ENCODE results near the genes EPS15 and RAB3B.

DNA sequence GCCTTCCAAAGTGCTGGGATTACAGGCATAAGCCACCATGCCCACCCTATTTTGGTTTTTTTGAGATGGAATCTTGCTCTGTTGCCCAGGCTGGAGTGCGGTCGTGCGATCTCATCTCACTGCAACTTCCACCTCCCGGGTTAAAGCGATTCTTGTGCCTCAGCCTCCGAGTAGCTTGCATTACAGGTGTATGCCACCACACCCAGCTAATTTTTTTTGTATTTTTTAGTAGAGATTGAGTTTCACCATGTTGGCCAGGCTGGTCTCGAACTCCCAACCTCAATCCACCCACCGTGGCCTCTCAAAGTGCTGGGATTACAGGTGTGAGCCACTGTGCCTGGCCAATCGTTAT lies 40.5 kb upstream of the TTC39A start:
- PRO-cap = no peak
- RAMPAGE, long total RNA, 2 experiments = no peak in any of the 2 experiments

GRCh38 chr1:51444695-51445191 lies 74.3 kb downstream of the EPS15 start:
- PRO-cap = no peak
- RAMPAGE, long total RNA, 2 experiments = no peak in any of the 2 experiments

GRCh38 chr1:51478756-51479608 lies 40.1 kb downstream of the EPS15 start:
- PRO-cap = no peak
- RAMPAGE, long total RNA, 2 experiments = no peak in any of the 2 experiments

DNA sequence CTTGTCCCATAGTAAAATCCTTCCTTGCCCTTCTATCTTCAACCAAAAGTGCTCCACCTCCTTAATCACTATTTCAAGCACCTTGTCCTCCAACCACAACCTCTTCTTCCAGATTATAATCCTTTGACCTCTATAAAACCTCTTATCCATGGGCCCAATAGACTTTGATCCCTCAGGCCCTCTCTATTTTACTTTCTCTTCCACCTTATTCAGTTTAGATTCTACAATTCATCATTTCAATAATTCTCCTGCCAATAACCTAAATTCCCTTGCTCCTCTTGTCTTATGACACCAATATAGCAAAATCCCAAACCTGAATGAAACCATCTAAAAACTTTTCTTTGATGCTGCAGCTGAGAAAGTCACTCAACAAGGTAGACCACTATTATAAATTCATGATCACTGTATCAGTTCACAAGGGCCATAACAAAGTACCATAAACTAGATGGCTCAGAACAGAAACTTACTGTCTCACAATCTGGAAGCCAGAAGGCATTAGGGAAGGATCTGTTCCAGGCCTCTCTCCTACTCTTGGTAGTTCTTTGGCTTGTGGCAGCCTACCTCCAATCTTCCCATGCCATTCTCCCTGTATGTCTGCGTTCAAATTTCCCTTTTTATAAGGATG lies 24.8 kb downstream of the EPS15 start:
- PRO-cap = no peak
- RAMPAGE, long total RNA, 2 experiments = no peak in any of the 2 experiments

DNA sequence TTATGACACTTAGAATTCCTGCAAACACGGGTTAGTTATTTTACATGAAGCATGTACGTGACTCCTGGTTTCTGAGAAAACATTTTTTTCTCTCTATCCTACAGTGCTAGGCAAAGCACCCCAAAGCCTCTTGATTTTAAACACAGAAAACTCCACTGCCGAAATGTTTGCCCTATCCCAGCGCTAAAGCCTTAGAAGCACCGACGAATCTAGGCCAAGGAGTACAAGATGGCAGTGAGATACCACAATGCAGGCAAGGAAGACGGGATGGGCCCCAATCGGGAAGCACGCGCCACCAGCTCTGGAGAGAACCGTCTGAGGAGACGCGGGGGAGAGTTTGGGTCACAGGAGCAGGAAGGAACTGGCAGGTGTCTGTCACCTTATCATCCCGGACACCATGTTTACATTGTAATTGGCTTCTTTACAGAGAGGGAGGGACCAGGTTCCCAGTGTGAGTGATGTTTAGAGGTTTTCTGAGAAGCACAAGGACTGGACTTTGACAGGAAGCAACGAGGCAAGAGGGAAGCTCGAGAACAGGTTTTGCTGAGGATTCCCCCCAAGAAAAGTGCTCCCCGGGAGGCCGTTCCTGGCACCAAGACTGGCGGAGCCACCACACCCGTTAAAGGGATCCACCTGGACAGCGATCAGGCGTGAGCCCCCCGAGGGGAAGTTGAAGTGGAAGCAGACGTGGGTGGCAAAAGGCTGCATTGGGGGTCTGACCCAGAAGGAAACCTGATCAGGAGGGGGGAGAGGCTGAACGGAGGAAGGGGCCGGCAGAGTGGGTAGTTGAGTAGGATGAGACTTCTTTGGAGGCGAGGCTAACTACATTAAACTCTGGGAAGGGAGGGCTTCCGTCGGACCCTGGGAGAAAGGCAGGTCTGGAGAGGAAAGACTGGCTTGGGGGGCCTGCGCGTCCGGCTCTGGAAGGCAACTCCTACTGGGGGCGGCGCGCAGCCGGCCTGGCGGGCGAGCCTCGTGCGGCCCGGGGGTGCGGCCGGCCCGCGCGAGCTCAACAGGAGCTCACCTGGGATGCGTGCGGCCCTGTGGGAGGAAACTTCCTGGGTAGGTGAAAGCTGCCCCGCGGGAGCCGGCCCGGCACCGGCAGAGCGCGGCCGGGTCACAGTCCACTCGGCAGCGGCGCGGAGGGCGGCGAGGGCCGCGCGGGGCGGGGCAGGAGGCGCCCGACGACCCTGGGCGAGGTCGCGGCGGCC lies 864 bp downstream of the EPS15 start:
- PRO-cap = unidirectional peak, plus-strand start at position 476 of the sequence; bidirectional peak, plus-strand start at position 1,104 of the sequence, minus-strand start at position 936 of the sequence
- RAMPAGE, long total RNA, 2 experiments = no peak in any of the 2 experiments

- PRO-cap = unidirectional peak, minus-strand start at chr1:51519245
- RAMPAGE, long total RNA, 2 experiments = start-site peak on the minus strand in 2 of 2 experiments, at chr1:51519245-51519260 at its widest, 369 to 422 reads per replicate
These were observed at the start of gene EPS15 for GRCh38 chr1:51519008-51519622. EPS15 (minus strand) TSS chr1:51519266.

GRCh38 chr1:51572226-51572779 lies 44.6 kb upstream of the OSBPL9 start:
- PRO-cap = unidirectional peak, minus-strand start at chr1:51572497
- RAMPAGE, long total RNA, 2 experiments = no peak in any of the 2 experiments

DNA sequence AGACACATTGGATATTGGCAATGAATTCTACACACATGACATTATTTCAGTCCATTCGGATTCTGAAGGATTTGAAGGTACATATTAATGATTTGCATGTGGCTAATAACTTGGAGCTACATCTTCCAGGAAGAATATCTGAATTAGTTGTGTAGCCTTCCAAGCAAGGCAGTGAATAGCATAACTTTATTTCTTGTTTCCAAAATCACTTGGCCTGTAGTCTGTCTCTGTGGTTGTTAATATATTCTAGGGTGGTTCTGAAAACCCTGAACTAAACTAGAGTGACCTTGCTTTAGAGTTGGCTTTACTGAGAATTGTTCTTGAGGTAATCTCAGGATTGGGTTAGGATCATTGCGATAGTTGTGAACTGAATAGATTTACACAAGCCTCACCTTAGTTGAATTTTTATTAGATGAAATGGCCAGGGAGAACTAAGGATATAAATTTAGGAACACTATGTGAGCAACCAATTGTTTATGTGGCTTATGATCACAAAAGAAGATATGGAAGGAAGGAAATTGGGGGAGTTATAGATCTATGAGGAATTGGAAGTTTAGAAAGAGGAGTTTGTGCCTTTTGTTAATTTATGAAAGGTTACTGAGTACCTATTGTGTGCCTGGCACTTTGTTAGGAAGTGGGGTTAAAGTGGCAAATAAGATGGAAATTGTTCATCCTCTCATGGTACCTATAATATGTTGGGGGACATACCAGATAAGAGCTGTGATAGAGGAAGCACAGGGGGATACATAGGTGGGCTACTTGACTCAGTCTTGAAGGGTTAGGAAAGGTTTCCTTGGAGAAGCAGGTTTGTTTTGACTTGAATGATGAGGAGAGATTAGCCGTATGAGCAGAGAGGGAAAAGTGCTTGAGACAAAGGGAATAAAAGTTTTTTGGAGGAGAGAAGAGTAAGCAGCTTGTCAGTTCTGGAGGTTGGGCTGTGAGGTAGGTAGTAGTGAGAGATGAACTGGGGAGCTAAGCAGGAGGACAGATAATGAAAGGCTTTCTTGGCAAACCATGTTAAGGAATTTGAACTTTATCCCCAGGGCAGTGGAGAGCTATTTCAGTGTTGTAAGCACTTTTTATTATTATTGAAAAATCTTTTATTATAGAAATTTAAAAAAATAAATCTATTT lies 3.2 kb downstream of the OSBPL9 start:
- PRO-cap = no peak
- RAMPAGE, long total RNA, 2 experiments = no peak in any of the 2 experiments

DNA sequence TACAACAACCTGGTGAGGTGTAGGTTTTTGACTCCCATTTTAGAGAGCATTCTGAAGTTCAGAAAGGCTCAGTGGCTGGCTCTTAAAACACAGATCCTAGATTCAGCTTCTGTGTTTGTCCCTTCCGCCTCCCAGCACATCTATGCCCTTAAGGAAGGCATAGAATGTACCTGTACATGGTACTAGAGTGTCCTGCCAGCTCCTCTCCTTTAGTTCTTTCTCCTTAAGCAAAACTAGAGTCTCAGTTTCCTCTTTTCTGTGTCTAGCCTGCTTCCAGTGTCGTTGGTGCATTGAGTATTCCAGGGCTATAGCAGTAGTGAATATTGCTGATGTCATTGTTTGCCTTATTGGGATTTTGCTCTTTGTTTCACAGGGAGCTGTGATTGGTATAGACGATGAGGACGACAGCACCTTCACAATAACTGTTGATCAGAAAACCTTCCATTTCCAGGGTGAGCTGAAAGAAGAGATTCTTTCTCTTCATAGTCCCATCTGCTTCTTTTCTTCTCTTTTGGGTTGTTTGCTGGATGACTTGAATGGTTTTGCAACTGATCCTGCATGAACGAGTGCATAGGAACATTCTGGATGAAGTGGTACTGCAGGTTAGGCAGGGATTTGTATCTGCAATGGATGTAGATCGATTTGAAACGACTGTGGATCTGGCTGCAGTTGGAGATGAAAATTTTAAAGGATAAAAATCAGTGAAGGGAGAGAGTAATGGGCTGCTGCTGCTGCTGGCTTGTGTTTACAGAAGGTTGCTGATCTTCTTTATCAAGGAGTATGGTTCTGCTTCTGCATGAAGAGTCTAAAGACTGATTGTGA lies 52.4 kb downstream of the OSBPL9 start:
- PRO-cap = no peak
- RAMPAGE, long total RNA, 2 experiments = no peak in any of the 2 experiments

DNA sequence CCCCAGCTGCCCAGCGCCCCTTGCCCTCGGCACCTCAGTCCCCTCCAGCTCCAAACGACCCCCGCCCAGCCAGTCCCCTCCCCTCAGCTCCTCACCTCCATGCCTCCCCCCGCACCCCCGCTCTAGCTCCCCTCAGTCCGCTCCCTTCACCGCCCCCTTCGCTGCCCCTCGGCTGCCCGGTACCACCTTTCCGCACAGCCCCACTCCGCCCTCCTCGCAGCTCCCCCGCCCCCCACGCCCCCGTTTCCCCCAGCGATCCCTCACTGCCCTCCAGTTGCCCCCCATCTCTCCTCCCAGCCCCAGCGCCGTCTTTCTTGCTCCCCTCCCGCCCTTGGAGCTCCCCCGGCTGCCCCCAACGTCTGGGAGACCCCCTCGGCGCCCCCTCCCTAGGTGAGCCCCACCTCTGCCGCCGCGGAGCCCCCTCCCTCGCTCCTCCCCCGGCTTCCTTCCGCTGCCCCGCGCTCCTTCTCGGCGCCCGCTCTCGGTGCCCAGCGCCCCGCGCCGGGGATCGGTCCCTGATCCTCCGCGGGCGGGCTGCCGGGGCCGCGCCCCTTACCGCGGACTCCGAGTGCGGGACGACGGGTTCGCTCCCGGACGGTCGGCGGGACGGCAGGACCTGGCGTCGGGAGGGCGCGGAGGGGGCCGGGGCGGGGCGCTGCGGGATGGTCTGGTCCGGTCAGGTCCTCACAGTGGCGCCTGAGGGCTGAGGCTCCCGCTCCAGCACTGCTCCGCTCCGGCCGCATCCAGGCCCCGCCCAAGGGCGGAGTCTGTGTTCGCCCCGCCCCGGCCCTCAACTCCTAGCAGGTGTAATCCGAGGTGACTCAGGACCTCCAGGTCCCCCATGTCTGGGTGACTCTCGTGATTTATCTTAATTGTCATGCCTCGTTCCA lies at the start of gene RAB3B:
Gene RAB3B (minus strand): TSS at position 705 of the 890 bp plus-strand sequence.
- PRO-cap = no peak
- RAMPAGE, long total RNA, 2 experiments = no peak in any of the 2 experiments

DNA sequence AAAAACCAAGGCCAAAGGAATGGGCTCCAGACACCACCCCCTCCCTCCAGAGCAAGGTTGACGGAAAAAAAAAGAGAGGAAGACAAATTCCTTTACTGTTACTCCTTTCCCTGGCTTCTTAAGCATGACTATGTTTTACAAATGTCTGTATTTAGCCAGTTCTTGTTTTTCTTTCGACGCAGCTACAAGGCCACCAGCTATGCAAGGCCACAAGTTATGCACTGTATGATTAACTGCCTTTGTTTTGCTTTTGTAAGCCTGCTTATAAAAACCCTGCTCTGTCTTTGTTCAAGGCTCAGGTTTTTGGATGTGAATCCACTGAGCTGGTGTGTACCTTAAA lies 15.1 kb upstream of the RAB3B start:
- PRO-cap = no peak
- RAMPAGE, long total RNA, 2 experiments = no peak in any of the 2 experiments

DNA sequence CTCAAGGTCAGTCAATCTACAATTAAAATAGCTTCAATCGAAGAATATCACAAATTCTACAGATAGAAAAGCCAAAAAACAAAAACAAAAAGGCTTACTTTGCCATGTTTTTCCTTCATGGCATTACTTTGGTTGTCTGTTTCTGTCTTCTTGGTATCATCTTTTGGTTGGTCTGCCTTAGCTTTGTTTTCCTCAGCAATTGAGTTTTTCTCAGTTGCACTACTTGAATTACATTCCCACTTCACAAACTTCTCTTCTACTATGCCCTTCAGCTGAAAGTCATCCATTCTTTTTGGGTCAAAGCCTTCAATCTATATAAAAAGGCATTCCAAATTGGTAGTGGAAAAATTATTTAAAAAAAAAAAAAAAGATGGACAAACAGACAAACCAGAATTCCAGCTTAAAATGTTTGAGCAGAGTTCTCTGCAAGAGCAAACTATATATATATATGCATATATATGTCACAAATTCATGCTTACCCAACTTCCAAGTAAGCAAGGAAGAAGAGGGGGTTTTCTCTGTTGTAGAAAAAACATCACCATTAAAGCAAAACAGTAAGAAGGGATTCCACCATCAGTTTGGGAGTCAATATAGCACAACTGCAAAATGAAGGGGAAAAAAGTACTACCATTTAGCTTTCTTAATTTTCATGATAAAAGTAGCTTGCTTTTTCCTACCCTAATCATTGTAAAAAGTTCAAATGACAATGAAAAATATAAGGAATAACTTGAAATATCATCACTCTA lies 71.4 kb downstream of the TUT4 start:
- PRO-cap = no peak
- RAMPAGE, long total RNA, 2 experiments = no peak in any of the 2 experiments

- PRO-cap = no peak
- RAMPAGE, long total RNA, 2 experiments = no peak in any of the 2 experiments
These were observed 46.7 kb downstream of the TUT4 start for GRCh38 chr1:52506194-52506516.

GRCh38 chr1:52507135-52507680 lies 45.7 kb downstream of the TUT4 start:
- PRO-cap = no peak
- RAMPAGE, long total RNA, 2 experiments = no peak in any of the 2 experiments

GRCh38 chr1:52556708-52557350 lies 3.9 kb upstream of the TUT4 start:
- PRO-cap = no peak
- RAMPAGE, long total RNA, 2 experiments = no peak in any of the 2 experiments

GRCh38 chr1:52821319-52822335 lies 20.9 kb upstream of the ZYG11A start:
- PRO-cap = no peak
- RAMPAGE, long total RNA, 2 experiments = no peak in any of the 2 experiments

DNA sequence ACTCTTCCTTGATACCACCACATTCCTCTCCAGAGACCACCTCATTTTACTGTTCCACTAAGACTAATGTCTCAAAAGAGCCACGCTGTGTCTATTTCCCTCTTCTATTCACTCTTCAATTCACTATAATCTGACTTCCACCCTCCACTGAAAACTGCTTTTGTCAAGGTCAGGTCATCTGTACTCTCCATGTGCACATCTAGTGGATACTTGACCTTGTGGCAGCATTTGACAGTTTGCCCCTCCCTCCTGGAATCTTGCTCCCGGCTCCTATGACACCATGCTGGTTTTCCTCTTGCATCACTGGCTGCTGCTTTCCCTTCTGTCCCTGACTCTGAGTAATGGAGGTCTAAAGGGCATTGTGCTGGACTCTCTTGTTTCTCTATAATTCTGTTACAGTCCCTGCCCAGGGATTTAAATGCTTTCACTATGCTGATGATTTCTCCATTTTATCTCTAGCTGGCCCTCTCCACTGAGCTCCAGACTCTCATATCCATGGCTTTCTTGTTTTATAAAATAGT lies 37.0 kb upstream of the PODN start:
- PRO-cap = no peak
- RAMPAGE, long total RNA, 2 experiments = no peak in any of the 2 experiments

GRCh38 chr1:53047839-53048528 lies 14.0 kb upstream of the PODN start:
- PRO-cap = no peak
- RAMPAGE, long total RNA, 2 experiments = no peak in any of the 2 experiments

GRCh38 chr1:53123622-53124253 lies 18.7 kb downstream of the SLC1A7 start:
- PRO-cap = no peak
- RAMPAGE, long total RNA, 2 experiments = no peak in any of the 2 experiments

DNA sequence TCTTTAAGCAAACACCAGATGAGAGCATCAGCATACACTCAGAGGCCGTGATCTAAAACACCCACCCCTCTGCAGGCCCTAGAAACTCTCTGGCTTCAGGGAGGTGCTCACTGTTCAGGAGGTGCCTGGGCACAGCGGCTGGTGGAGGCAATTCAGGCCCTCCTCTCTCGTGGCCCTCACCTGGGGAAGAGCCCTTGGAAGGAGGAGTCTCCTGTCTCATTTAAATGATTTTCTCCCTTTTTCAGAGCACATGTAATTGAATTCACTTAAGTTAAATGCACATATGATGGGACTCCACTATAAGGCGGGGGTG lies 16.4 kb downstream of the SLC1A7 start:
- PRO-cap = no peak
- RAMPAGE, long total RNA, 2 experiments = no peak in any of the 2 experiments